ENCODE measurements around a stretch of chr22.

DNA sequence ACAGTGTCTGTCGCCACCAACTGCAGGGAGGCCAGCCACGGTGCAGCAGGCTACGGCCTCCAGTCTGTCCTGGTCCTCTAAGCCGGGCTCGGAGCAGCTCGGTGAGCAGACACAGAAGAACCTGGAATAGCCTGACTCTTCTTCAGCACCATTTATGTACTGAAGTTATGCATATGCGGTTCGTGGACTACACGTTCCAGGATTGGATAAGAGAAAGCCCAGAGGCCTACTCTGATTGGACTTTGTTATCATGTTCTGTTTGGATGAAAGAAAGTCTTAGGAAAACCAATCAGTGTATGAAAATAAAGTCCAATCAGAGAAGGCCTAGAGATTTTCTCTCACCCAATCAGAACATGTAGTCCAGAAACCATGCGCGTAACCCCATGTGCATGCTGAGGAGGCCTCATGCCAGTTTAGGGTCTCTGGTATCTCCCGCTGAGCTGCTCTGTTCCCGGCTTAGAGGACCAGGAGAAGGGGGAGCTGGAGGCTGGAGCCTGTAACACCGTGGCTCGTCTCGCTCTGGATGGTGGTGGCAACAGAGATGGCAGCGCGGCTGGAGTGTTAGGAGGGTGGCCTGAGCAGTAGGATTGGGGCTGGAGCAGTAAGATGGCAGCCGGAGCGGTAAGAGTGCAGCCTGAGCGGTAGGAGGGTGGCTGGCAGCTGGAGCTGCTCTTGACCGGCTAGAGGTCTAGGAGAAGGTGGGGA lies 4461.9 kb upstream of the OR11H1 start:
- PRO-cap, result no peak

GRCh38 chr22:16600994-16601604 lies 8.5 kb upstream of the CCT8L2 start:
- PRO-cap, result no peak

DNA sequence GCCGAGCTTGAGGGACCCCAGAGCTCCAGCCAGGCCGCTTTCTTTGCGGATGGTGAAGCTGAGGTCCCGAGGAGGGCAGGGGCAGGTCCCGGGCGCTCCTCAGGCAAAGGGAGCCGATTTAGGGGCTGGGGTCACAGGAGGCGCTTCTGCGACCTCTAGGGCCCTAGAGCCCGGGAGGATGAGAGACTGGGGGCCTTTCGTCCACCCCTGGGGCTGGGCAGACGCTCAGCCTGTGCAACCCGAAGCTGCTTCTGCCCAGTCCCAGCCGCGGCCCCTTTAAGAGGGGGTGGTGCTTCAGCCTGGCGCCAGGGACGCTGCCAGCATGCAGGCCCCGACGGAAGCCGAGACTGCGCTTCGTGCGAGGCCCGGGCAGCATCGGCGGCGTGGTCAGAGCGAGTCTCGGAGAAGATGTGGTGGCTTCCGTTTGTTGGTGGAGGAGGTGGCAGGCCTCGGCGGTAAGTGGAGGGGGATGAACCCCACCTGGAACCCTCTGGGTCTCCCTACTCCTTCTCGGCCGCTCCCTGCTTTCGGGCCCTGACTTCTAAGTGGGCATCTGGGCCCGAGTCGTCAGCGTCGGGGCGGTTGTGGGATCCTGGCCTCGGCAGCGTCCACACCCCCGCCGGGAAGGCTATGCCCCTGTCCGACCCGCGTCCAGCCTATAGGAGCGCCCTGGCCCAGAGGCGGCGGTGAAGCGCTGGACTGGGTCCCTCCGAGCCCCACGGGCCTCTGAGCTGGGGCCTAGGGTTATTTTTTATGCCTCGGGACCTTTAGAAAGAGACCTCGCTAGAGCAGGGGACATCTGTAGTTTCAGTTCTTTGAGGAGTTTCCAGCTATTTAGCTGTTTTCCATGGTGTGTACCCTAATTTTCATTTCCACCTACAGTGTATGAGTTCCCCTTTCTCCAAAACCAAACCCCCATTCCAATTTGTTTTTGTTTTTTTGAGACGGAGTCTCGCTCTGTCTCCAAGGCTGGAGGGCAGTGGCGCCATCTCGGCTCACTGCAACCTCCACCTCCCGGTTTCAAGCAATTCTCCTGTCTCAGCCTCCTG lies 29.2 kb upstream of the GAB4 start:
- PRO-cap, result no peak

DNA sequence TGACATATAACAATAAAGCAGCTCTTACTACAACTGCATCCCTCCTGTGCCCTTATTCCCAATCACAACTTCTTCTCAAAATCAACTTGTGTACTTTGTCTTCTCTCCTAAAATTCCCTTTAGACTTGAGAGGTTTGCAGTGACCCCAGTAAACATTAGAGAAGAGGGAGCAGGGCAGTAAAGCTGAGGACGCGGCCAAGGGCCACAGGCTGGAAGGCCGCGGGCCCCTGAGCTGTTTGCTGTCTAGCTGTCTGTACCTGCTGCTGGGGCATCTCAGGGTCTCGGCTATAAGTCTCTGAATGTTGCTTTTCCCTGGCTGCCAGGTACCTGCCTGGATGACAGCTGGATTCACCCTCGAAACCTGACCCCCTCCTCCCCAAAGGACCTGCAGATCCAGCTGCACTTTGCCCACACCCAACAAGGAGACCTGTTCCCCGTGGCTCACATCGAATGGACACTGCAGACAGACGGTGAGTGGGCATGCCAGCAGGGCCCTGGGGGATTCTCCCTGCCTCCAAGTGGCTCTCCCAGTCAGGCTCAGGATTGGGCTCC lies 12.8 kb downstream of the IL17RA start:
- PRO-cap, result no peak

DNA sequence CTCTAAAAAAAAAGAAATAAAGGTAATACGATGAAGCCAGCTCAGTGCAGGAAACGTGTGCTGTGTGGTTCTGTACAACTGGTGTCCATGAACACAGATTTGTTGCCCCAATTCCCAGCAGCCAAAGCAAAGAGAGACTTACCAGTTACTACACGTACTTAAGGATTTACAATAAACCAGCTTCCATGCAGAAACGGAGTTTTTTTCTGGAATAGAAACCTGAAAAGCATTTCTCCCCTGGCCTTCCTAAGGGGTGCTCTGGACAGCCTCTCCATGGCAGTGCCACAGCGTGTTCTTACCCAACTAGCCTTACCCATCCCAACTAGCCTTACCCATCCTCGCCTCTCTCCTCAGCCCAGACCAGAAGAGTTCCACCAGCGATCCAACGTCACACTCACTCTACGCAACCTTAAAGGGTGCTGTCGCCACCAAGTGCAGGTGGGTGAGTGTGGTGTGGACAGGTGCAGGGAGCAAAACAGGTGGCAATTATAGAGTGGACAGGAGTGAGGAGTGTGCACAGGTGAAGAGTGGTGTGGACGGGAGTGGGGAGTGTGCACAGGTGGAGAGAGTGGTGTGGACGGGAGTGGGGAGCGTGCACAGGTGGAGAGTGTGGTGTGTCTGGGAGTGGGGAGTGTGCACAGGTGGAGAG lies 17.9 kb downstream of the TMEM121B start:
- PRO-cap, result no peak

DNA sequence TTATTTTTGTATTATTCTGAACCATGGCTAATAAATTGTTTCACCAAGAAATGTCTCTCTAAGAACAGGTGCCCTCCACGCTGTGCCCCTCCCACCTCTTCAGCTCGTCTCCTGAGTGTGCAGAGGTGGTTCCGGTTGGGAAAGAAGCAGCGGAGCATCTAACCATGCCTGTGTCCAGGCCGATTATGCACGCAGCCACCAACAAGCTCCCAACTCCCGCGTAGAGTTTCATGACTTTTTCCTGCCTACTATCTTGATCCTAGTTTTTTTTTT lies 8.5 kb downstream of the TMEM121B start:
- PRO-cap, result no peak

- PRO-cap, result no peak
Measured at GRCh38 chr22:17241916-17242630, 22.8 kb upstream of the ADA2 start.

DNA sequence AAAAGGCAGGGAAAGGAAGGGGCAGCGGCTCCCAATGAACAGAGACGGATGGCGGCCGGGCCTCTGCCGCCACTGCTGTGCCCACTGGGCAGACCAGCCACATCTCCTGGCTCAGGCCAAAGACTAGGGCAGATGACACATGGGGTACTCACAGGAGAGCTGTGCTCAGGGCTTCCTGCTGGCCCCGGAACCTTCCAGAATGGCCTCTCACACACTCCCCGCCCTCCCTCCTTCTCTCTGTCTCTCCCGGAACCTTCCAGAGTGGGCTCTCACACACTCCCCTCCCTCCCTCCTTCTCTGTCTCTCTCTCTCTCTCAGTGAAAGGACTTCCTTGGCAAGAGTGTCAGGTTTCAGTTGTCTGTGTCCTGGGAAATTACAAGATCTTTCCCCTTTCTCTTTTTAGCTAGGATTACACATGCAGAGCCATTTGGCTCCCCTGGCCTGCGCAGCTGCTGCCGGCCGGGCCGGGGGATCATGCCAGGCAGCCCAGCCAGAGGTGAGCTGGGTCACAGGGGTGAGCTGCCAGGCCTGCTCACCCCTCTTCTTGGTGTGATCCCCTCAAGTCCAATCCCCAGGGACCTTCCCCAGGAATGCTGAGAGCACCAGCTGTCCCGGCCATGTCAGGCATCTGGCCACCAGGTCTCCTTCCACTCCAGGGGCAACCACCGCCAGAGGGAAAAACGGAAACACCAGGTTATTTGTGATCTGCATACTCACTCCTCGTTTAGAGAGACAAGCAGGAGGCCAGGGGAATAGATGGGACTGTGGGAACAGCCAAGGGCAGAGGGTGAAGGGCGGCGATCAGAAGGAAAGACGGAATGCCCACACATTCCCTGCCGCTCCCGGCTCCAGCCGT lies 45.3 kb upstream of the ADA2 start:
- PRO-cap, result no peak

DNA sequence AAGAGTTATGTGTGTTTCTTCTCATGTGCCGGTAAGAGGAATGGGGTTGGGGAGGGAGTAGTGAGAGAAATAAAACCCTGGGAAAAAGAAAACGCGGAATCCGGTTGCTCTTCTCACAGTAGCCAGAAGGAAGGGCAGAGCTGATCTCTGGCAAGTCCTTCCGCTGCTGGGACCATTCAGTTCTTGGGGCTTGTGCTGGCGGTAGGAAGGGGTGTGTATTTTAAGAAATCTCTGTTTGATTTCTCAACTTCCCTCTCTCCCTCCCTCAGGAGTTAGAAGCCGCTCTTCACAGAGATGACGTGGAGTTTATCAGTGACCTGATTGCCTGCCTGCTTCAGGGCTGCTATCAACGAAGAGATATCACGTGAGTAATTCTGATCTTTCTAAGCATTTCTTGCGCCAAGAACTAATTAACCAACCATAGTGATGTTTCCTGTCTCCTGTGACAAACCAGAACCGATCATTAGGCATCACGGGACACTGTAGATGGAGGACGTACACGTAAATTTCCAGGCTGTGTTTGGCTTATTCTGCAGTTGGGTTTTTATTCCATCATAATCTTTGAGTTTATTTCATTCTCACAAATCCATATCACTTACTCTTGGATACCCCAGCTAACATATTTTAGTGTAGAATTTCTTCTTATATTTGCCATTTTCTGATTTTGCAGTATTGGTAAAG lies 85.8 kb upstream of the SLC25A18 start:
- PRO-cap, result no peak

DNA sequence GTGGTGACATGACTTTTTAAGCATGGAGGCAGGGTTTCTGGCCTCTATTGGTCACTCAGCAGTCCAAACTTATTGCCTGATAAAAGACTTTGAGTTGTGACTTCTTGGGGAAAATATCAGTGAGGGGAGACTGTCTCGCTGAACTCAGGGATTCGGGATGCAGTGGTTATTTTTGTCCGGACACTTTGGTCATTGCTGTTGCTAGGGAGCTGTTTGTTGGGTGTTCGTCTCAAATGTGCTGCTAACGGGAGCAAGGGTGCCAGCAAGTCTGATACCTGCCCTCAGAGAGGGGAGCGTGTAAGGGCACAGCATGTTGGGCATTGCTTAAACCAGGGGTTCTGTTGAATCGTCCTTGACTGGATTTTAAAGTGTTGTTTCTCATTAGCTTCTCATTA lies 49.3 kb upstream of the SLC25A18 start:
- PRO-cap, result no peak

GRCh38 chr22:17570629-17571648 lies 7.6 kb downstream of the SLC25A18 start:
- PRO-cap, result unidirectional peak, plus-strand start at chr22:17571030

DNA sequence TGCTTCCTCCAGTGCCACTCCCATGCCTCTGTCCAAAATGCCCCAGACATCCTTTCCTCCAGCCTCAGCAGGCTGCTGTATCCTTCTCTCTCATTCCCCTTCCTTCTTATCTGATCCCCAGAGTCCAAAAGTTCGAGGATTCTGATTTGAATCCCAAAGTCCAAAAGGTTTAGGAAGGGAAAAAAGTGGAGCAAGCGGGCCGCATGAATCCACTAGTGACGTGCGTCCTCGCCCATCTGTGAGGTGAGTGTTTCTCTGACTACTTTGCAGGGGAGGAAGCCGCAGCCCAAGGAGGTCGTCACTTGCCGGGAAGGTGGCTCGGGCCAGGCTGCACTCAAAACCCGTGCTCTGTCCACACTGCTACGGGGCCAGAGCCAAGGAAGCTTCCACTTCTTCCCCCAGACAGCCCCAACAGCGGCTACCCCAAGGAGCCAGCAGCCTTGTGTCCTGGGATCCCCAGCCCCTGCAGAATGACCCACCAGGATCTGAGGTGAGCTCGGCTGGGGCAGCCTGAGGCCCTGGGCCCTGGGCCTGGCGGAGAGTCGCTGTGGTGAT lies 16.3 kb downstream of the SLC25A18 start:
- PRO-cap, result no peak

DNA sequence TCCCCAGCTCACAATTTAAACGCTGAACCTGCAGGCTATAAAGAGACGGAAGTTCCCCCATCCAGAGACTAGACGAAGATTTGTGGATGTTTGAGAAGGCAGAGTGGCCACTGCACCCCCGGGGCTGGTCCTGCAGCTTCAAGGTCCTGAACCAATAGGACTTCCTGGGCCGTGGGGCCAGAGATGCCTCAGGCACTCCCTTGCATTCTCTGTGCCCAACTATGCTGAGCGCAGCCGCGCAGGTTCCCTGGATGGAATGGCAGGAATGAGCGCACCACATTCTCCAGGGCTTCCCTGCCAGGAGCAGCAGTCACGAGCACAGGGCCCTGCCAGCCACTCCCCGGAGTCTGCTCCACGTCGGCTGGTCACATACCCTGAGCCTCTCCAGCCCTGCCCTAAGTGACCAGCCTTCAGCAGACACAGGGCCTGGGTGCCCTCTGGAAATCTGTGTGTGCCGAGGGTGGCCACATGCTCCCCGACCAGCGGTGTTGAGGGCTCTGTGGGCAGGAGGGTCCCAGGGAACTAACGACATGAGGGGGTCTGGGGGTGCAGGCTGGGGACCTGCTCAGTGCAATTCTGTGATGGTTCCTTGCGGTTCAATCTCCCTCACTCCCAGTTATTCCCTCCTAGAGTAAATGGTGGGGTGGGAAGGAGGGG lies 33.8 kb upstream of the BID start:
- PRO-cap, result no peak

DNA sequence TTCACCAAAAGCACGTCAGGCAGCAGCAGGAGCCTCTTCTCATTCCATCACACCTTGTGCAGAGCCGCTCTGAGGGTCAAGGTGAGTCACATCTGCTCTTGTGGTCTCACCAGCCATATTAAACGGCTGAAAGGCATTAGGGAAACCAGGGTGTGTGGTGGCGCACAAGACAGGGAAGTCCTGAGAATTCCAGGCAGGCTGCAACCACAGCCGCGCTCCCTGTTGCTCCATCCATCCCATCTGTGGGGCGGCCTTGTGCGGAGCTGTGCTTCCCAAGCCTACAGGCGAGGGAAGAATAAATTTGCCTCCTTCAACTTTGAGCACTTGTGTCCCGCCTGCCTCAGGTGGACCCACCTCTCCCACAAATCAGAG lies 38.9 kb upstream of the BID start:
- PRO-cap, result no peak

- PRO-cap, result no peak
Measured at GRCh38 chr22:17865217-17865655, 91.0 kb upstream of the BID start.

- PRO-cap, result no peak
Measured at GRCh38 chr22:17870600-17870799, 96.2 kb upstream of the BID start.

GRCh38 chr22:17895986-17896942 lies 122.0 kb upstream of the BID start:
- PRO-cap, result no peak

DNA sequence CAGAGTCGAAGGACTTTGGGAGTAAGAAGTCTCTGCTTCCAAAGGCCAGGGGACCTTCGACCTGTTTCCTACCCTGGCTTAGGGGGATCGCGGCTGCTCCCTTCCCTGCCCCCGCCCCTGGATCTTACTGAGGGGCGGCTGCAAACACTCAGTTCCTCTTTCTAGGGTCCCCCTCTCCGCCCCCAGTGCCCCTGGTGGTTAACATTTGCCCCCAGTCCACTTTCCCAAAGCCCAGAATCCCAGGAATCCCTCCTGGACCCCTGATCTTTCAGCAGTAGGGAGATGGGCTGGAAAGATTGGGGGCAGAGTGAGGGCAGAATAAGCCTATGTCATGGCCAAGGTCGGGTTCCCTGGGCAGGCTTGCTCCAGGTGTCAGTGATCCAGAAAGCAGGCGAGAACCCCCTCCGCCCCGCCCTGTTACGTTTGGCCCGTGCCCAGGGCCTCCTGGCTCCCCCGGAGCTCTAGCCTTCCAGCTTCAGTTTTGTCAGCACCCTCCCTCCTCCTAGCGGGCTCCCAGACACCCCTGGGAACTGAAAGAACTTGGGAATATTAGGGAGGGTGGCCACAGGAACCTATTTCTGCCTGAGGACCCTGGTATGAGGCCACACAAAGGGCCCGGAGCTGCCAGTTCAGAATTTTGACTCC lies 976 bp downstream of the TUBA8 start:
- PRO-cap, result no peak

- PRO-cap, result no peak
Measured at GRCh38 chr22:18938591-18938987, 2.5 kb upstream of the PRODH start.

- PRO-cap, result no peak
Measured at GRCh38 chr22:19028968-19029761, 93.0 kb downstream of the DGCR2 start.